ENCODE data around the genes GPR35 and AQP12B.

- PRO-cap: unidirectional peak, plus-strand start at chr2:239247788
Measured at GRCh38 chr2:239247407-239248169, 153.2 kb downstream of the HDAC4 start.

DNA sequence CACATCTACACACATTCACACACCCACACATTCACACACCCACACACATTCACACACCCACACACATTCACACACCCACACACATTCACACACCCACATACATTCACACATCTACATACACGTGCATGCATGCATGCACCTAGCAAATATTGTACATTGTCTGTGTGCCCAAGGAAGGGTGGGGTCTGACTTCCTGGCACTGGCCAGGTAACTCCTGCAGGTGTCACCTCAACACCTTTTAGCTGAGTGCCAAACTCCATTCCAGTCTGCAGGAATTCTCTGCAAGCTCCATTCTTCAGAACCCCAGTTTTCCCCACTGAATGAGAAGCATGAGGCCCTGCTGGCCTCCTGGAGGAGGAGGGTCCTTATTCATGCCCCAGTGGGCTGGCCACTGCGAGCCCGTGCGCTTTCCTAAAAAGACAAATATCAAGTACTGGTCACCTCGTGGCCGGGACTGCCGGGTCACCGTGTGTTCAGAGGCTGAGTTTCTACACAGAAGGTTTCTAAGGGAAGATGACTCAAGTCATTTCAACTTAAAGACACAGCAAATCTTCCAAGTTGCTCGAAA lies 131.5 kb downstream of the HDAC4 start:
- PRO-cap: no peak

DNA sequence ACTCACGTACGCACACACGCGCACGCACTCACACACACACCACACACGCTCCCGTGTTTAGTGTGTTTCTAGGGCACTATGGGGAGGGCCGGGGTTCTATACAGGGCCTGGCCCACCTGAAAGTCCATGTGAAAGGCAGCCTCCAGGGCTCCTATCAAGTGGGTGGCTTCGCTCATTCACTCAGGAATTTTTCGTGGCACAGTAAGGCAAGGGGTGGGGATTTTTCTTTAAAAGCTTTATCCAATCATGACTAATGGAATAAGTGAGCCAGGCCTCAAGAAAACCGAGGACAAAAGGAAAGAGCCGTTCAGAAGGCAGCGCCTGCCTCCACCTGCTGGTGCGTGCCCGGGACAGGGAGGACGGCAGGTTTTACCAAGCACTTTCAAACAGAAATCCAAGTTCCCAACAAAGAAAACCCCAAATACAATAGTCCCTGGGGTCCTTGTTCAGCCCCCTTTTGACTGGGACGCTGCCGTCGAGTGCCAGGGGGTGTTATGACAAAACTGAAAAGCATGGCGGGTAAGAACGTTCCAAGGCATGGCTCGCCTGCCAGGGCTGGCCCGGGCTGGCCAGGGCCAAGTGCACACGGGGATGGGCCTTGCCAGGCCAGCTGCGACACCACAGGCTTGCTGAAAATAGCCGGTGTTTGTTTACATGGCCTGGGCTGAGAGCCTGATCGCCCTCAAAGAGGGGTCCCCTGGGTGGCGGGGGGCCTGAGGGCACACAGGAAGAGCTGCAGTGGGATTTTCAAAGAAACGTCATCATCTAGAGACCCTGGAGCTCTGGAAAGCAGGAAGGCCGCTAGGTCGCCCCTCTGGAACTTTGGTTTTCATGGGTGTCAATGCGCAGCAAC lies 109.9 kb downstream of the HDAC4 start:
- PRO-cap: no peak

DNA sequence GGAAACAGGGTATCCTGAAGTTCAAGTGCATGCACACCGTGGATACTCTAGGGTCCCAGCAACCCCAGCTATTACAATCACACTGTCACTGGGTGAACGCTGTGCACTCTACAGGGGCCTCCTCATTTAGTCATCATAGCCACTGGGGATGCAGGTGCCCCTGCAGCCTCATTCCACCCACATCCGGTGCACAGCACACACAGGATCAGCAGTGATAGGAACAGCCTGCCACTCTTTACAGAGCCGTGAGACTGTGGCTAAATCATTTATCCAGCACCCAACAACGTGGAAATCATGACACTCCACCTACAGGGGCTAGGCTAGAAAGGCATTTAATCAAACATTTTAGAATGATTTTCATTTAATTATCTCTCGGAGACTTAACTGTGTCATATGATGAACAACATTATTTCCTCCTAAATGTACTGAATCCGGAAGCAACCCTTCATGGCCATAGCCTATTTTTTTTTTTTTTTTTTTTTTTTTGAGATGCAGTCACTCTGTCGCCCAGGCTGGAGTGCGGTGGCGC lies 102.4 kb downstream of the HDAC4 start:
- PRO-cap: no peak

- PRO-cap: bidirectional peak, plus-strand start at chr2:239313186, minus-strand start at chr2:239312879
Measured at GRCh38 chr2:239312767-239313300, 88.0 kb downstream of the HDAC4 start.

DNA sequence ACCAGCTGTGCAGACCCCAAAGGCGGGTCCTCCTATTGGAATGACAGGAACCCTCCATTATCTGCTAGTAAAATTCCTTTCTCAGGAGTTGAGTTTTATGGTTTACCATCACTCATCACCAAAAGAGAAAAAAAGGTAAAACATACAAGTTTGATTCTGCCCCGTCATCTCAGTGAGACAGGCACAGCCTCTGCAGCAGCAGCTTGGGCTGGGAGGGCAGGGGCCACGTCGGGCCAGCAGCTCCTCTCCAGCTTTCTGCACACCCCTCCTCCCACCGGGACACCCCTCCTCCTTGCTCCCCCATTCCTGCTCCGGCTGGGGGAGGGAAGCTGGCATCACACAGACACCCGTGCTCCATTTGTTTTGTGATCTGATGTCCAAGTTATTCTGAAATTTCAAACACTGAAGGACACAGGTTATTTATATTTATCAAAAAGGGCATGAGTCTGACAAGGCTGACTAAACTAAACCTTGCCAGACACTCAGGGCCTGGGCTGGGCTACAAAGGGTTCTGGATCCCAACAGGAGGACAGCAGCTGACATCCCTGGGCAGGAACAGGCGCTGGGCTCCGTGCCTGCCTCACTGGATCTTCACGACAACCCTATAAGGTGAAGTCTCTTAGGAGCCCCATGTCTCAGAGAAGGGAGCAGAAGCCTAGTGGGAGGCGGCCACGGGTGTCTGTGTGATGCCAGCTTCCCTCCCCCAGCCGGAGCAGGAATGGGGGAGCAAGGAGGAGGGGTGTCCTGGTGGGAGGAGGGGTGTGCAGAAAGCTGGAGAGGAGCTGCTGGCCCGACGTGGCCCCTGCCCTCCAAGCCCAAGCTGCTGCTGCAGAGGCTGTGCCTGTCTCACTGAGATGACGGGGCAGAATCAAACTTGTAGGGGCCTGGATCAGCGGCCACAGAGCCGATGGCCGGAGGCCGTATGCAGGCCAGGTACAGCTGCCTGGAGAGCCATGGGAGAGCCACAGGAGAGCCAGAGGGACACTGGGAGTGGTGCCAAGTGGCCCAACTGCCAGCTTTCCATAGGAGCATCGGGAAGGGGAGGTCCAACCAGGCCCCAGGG lies 71.3 kb downstream of the HDAC4 start:
- PRO-cap: no peak

GRCh38 chr2:239402667-239402962 lies 1.8 kb upstream of the HDAC4 start:
- PRO-cap: no peak

GRCh38 chr2:239444306-239444605 lies 43.4 kb upstream of the HDAC4 start:
- PRO-cap: no peak

DNA sequence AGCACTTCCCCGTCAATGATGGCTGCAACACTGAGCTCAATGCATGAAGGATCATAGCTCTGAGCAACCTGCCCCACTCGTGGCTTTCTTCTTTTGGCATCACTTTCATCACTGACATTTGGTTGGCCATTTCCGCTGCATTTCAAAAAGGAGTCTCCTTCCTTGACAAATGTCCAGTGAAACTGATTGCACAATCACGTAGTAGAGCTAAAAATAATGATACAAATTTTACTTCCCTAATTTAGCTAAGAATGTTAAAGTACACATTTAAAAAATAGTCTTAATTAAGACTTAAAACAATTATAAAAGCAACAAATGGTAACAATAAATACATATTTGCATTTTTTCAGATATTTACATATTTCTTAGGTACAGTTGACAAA lies 205.2 kb upstream of the HDAC4 start:
- PRO-cap: no peak

DNA sequence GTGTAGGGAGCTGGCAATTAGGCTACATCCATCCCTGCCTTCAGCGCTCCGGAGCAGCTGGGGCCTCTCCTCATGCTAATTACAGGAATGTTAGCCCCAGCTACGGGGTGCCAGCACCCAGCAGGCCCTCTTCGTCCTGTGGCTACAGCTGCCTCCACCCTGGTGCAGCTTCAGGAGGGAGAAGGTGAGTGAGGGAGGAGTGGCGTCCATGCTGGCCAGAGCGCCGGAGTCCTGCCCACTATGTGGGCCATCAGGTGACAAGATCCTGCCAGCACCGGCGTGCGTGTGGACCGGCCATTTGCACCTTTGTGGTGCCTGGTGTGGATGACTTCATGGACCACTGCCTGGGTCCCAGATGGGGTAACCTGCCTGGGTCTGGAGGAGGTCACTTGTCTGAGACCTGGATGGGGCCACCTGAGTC lies 299.8 kb downstream of the NDUFA10 start:
- PRO-cap: no peak

DNA sequence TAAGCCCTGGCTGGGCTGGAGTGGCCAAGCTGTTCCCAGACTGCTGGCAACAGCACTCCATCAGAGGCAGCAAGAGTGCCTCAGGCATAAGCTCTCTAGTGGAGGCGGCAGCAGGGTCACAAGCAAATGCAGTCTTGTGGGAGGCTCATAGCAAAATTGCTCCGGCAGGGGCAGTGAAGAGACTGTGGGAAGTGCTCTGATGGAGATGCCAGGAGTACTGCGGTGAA lies 128.9 kb upstream of the OTOS start:
- PRO-cap: no peak

DNA sequence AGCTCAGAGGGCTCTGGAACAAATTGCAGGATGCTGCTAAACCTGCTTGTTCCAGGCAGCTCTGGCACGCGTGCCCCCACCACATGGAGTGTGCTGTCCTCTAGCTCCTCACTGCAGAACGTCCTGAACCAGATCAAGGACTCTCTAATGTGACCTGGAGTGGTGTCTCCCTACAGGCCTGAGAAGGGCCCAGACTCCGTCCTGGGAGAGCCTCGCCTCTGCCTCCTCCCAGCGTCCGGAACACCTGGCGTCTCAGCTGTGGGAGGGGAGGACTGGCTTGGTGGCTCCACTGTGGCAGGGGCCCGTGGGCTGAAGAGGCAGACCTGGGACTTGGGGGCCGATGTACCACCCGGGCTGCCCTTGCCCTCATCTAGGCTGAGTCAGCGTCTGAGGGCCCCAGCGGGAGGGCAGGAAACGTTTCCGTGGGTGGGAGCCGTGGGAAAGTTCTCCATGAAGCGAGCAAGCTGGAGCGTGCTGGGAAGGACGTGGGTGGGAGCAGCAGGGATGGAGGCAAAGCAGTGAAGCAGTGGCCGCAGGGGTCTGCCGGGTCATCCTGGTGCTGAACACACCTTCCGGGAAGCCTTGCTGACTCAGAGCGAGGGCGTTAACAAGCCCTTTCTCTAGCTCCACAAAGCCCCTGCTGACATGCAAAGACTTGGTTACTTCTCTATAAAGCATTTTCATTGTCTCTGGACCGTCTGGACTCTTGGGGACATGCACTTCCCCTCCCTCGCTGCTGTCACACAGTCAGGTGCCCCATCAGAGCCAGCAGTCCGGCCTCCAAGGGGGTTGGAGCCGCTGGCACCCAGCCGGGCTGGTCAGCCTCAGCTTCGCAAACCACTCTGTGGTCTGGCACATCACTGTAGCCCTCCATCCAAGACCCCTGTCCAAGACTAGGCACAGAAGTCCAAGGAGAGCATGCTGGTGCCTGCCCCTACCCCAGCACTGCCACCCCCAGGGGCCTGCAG lies 115.3 kb upstream of the GPC1 start:
- PRO-cap: no peak

- PRO-cap: no peak
Measured at GRCh38 chr2:240450939-240451572, 15.6 kb downstream of the GPC1 start.

- PRO-cap: no peak
Measured at GRCh38 chr2:240459680-240460144, 24.2 kb downstream of the GPC1 start.

DNA sequence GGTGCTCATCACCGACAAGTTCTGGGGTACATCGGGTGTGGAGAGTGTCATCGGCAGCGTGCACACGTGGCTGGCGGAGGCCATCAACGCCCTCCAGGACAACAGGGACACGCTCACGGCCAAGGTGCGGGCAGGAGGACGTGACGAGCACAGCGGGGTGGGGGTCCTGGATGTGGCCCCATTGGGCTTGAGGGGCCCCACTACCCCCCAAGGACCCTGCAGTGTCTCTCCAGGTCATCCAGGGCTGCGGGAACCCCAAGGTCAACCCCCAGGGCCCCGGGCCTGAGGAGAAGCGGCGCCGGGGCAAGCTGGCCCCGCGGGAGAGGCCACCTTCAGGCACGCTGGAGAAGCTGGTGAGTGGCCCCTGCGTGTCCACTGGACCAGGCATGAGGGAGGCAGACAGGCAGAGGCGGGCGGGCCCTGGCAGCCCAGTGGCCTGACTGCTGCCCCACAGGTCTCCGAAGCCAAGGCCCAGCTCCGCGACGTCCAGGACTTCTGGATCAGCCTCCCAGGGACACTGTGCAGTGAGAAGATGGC lies 29.2 kb downstream of the GPC1 start:
- PRO-cap: no peak

DNA sequence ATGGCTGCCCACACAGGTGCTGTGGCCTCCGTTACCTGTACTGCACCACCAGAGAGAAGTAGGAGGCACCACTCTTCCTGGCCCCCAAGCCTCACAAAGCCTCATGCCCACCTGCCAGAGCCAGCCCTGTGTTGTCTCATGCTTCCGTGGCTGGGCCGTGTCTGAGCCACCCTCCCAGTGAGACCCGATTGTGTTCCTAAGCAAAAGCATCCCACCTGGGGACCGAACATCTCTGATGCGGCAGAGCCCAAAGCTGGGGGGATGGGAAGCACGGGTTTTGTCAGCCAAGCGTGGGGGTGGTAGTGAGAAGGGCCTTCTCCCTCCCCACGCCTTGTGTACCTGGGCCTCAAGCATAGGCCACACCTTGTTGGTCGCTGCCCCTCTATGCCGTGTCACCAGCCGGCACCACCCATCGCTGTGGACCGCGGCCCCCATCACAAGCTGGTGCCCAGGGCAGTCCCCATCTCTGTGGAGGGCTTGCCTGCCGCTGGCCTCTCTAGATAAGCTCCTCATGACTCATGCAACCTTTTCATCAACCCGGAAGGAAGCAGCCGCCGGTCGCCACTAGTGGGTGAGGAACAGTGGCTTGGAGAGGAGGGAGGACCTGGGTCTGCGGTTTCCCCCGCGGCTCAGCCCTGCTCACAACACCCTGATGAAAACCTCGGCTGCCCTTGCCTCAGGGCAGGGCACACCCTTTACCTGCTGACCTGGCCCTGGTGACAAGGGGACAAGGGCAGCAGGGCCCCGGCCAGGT lies 2.7 kb upstream of the RNPEPL1 start:
- PRO-cap: bidirectional peak, plus-strand start at position 564 of the sequence, minus-strand start at position 502 of the sequence

DNA sequence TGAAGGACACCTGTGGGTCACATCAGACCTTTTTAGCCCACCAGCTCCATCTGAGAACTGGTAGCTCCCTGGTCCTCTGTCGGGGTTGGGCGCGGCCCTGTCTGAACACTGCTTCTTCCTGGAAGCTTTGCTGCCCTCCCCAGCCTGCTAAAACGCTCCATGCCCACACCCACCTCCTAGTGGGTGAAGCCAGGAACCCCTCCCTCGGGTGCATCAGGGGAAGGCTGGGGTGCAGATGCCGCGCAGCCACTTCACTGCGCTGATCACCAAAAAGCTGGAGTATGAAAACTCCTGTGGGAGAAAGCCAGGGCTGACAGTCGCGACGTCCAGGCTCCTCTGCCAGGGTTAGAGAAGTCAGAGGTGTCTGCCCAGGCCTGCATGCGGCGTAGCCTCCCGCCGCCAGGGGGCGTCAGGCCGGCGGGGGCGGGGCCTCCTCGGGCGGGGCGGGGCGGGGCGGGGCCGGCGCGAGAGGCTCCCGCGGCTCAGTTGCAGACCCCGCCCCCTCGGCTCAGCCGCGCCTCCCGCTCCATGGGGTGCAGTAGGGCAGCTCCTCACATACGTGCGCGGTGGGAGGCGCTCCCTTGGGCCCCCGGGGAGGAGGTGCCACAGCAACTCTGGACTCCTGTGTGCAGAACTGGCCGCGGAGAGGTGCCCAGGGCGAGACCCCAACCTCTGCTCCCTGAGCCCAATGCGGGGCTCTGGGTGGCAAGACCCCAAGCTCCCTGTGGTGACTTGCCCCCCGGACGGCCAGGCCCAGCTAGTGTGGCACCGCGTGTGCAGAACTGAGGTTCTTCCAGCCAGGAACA lies 2.0 kb upstream of the RNPEPL1 start:
- PRO-cap: bidirectional peak, plus-strand start at position 213 of the sequence, minus-strand start at position 110 of the sequence; bidirectional peak, plus-strand start at position 631 of the sequence, minus-strand start at position 338 of the sequence

- PRO-cap: bidirectional peak, plus-strand start at chr2:240625277, minus-strand start at chr2:240625253
Measured at GRCh38 chr2:240624861-240625861, at the start of gene GPR35. TSS of gene GPR35 (plus strand) at chr2:240625480.

- PRO-cap: no peak
Measured at GRCh38 chr2:240682625-240683245, at the start of gene AQP12B. TSS of gene AQP12B (minus strand) at chr2:240682885.

GRCh38 chr2:240893160-240894166 lies 2.5 kb downstream of the MAB21L4 start:
- PRO-cap: no peak

All from bile duct (tissue), 1 donor.